Parotid gland (tissue), 1 donor: ENCODE measurements around the genes ZFP69B and CTPS1.

DNA sequence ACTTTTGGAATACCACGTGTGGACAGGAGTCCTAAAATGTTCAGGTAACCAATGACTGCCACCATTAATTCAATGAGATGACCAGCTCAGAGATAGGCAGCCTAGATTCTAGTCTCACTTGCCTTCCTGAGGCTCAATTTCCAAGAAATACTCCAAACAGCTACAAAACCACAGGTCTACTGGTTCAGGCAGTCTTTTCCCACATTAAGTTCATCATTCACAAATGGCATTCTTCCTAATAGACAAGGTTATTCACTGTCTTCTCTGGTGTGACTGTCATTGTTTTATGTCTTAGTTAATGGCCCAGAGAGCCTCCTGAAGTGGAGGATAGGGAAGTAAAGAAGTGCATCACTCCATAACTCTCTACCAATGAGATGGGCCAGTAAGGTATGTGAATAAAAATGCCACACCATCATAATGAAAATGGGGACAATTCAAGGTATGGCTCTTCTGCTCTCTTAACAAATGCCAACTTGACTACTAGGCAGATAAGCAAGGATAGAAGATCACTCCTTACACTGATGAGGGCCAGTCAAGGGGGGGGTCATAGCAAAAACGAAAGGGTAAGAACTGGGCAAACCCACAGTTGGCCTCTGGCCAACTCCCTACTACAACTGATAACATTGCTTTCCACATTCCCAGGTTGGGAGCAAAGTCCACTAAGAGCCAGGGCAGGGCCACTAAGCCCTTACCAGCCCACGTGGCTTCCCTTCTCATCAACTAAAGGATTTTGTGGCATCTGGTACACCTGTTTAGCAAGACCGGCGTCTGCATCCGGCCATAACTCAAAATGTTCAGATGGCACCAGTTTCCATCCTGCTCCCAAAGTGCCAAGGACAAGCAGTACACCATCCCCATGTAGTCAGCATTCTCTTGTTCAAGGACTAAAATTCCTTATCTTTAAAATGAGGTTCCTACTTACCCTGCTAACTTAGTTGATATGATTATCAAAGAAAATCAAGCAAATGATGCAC, 10.0 kb downstream of the PABPC4 start:
- PRO-cap: no peak

- PRO-cap: no peak
These were observed 6.2 kb downstream of the PABPC4 start for GRCh38 chr1:39570220-39571020.

DNA sequence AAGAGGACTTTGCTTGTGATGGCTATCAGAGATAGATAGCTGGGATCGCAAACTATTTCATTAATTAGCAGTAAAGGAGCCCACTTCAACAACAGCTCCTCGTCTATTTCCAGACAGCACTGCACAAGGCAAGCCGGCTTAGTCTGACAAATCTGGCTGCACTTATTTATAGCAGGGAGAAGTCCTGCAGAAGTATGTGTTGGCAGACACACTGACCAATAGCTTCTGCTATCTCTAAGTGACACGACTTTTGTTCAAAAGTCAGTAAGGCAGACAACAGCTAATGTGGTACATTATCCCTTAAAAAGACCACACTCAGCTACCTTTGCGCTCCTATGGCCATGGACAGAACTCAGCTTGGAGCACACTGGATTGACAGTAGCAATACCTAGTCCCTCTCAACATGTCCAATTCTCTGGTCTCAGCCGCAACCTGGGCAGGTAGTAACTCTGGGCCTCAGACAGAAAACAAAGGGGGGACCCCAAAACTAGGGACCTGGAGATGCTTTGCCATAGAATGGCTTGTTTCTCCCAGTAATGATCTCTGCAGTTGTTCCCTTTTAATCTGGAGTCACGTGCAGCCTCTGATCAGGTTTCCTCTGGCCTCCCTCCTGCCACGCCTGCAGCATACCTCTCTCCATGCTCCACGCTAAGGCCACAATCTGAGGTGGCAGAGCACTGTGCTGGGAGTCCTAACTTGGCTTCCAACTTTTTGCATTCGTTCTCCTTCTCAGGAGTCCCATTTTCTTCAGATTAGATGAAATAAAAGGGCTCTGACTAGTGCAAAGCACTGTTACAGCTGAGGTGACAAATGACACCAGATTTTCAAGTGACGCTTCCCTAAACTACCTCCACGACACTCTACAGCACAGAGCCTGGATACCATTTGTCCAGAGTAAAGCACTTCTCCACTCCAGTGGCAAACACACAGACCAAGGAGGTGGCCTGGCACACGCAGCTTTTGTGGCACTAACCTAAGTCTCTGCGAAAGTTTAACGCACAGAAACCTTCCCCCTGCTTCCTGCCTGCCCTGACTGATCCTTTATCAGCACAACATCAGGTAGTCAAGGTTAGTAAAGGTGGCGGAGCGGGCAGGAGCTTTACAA, 2.0 kb downstream of the PABPC4 start:
- PRO-cap: no peak

GRCh38 chr1:39840938-39841829, 42.1 kb downstream of the TRIT1 start:
- PRO-cap: no peak

DNA sequence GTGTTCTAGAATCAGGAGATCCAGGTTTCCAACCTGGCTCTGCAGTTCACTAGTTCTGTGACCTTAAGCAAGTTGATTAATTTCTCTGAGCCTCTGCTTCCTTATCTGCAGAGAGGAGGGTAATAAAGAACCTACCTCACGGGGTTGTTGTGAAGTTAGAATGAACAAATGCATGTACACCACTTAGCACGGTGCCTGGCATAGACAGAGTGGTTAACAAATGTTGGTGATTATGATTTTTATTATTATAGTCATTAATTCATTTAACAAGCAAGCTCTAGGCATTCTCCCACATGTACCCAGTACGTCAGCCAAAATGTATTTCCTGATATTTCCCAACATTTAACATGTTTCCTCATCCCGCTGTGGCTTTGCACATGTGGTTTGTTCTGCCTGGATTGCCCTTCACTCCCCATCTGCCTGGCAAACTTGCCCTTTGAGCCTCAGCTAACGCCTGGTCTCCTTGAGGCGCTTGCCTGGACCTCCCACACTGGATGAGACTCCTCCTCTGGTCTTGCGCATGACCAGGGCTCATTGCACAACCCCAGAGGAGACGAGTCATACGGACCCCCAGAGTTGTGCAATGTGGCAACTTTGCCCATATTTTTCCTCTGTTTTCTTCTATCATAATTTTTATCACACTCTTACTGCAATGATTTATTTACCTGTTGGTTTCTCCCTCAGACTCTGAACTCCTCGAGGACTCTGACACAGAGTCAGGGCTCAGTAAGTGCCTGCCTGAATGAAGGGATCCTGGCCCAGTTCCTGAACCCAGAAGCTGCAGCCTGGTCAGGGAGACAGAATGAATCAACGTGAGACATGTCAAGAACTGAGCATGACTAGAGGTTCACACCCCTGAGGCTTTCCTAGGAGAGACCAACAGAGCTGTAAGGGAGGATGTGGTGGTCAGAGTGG, 20.7 kb upstream of the MFSD2A start:
- PRO-cap: no peak

DNA sequence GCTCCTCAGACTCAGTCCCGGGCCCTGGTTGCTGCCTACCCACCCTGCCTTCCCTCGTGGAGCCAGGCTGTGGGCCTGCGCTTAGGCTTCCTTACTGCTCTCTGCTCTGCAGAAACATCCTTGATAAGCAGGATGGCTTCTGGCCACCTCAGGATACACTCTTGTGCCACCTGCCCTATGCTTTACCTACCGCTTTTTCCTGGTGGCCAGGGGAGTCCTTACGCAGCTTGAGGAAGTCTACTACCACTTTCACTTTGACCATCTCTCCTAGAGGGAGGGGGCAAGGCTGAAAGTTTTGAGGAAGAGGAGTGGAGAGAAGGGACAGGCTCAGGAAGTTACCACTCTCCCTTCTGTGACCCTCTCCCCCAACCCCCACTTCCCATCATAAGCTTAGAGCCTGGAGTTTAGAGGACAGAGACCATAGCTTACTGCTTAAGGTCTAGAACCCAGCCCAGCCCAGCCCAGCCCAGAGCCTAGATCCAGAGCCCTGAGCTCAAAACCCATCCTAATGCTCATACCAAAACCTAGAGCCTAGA, 18.2 kb upstream of the MFSD2A start:
- PRO-cap: no peak

- PRO-cap: no peak
These were observed 5.0 kb downstream of the MFSD2A start for GRCh38 chr1:39959763-39960565.

DNA sequence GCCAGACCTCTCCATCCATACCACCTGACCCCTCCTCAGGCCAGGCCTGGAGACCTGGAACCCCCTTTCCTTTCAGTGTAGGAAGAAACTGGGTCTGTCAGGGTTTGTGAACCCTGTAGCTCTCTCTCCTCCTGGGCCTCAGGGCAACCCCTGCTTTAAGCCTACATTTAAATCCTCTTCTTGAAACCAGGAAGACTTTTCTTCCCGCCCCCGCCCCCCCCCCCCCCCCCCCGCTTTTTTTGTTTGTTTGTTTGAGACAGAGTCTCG, 6.1 kb downstream of the MFSD2A start:
- PRO-cap: no peak

DNA sequence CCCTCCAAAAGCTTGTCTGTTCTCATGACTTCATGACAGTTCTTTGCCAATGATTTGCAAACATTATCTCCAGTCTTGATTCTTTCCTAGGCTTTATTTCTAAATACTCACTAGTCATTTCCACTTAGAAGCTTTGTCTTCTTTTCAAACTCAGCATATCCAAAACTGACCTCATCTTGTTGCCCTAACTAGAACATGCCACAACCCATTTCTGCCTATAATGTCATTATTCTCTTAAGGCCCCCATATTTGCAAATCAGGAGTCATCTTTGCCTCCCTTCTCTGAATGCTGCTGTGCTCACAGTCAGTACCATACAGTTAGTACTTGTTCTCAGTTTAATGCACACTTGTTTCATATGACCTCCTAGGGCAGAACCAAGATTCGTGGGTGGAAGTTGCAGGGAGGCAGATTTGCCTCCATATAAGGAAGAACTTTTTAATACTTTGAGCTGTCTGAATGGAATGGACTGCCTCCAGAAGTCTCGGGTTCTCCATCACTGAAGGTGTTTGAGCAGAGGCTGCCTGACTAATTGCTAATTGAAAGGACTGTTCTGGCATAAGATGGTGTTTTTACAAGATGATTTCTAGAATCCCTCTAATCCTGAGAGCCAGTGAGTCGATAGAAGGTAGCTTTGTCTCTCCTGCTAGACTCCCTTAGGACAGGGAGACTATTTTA, 9.2 kb downstream of the CAP1 start:
- PRO-cap: no peak

DNA sequence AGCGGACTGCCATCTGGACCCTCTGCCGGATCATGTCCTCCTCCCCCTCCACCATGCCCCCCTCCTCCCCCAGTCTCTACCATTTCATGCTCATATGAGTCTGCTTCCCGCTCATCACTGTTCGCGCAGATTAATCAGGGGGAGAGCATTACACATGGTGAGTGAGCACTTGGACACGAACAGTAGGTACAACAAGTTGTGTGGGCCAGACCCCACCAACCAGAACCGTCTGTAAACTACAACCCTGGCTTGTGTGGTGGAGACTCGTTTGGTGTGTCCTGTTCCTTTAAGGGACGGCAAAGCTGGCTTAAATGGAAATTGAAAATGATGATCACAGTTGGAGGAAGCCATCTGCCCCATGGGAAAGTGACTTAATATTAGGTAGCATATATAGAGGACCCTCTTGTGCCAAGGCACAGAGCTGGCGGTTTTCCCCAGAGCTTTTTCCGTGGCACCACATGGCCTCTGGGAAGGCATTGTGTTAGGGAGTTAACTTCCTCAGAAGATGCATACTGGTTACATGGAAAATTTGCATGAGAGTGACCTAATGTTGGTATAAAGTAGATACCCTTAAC, 27.1 kb downstream of the CAP1 start:
- PRO-cap: no peak

GRCh38 chr1:40095786-40096350, 1.2 kb downstream of the PPT1 start:
- PRO-cap: no peak

- PRO-cap: no peak
These were observed 9.6 kb upstream of the TMCO2 start for GRCh38 chr1:40237913-40238687.

DNA sequence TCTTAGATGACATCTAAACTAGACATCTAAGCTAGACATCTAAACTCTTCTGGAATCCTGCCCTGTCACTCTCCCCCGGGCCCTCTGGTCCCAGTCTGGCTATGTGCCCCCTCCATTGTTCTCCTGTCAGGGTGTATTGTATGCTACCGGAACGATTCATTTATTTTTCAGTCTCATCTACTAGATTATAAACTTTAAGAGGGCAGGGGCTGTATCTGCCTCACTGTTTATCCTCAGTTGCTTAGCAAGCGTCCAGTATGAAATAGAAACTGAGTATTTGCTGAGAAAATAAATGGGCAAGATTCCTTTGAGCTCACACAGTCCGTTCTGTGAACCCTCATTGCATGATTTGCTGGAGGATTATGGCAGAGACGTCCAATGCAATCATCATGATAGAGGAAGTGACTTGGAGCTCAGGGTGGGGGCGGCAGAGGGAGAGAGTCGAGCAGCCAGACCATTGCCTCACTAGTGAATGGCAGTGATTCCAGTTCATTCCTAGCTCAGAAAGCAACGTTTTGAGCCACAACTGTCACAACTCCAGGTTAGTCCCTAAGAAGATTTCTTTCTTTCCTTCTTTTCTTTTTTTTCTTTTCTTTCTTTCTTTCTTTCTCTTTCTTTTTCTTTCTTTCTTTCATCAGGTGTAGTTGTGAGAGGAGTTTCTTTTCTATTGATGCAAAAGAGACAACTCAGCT, 27.4 kb upstream of the COL9A2 start:
- PRO-cap: no peak

- PRO-cap: no peak
These were observed 9.5 kb downstream of the SMAP2 start for GRCh38 chr1:40382856-40383522.

- PRO-cap: no peak
These were observed 36.8 kb downstream of the SMAP2 start for GRCh38 chr1:40410006-40411102.

- PRO-cap: bidirectional peak, plus-strand start at chr1:40450204, minus-strand start at chr1:40450039
These were observed at the start of gene ZFP69B for GRCh38 chr1:40449605-40450774. TSS of gene ZFP69B (plus strand) at chr1:40450476.

DNA sequence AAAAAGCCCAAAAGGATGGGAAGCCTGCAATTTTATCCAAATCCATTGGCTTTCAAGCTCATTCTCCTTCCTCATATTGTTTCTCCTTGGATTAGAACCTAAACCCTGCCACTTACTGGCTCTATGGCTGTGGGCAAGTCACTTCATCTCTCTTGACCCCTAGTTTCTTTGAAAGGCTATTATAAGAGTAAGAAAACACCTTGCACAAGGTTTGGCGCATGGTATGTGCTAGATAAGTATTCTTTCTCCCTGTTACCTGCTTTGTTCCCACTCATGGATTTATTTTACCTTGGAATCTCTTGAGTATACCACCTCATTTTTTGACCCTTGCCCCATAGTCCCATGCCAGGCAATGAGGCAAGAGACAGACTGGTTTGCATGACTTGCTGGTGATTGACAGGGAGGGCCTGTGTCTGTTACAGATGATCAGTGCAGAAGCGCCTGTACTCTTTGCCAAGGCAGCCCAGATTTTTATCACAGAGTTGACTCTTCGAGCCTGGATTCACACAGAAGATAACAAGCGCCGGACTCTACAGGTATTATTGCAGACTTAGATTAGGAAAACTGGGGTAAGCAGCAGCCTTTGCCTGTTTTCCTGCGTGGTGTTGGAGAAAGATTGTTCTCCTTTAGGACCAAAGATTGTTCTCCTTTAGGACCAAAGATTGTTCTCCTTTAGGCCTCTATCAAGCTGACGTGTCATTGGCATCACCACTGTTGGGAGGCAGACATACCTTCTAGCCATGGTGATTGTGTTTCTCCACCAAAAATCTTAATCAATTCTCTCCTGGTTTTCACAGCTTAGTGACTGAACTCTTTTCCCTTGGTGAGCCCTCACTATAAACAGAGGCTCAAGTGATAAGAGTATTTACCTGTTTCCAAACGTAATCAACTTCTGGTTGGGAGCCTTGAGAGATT, 34.2 kb upstream of the KCNQ4 start:
- PRO-cap: no peak

- PRO-cap: bidirectional peak, plus-strand start at chr1:40877905, minus-strand start at chr1:40877752
These were observed 15.5 kb upstream of the CITED4 start for GRCh38 chr1:40877405-40878272.

DNA sequence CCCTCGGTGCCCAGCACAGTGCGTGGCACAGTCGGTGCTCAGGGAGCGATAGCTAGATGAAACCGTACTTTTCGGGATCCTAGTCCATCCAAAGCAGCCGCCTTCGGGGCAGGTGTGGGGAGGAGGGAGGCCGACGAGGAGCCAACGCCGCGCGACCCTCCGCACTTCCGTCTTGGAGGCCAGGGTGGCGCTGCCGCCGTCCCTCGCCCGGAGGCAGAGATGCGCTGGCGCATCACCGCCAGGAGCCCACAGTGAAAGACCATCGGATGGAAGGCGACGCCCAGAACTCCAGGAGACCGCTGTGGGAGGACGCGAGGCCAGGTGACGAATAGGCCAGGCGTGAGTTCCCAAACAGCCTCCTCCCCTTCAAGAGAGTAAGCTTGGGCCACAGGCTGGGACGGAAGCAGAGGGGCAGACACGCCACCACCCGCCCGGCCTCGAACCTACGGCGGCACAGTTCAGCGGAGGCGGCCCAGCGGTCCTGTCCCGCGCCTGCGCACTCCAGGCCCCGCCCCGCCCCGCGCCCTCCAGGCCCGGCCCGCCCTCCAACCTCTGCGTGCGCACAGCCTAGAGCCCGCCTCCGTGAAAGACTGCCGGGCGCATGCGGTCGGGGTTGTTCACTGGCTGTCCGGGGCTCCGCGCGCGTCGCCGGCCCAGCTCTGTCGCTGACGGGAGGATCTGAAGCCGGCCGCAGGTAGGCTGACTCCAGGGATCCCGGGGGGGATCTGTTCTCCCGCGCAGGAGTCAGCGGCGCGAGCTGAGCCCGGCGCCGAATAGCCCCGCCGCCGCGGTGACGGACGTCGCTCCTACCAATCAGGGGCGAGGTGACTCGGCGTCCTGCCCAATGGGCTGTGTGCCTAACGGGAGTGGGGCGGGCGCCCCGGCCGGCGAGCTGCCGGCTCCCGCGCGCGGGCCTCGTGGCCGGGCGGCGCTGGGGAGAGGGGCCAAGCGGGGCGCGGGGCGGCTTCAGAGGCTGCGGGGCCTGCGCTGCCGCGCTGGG, at the start of gene CTPS1:
CTPS1 (plus strand) TSS at position 561 of the 1,000 bp plus-strand sequence.
- PRO-cap: bidirectional peak, plus-strand start at position 613 of the sequence, minus-strand start at position 501 of the sequence; bidirectional peak, plus-strand start at position 924 of the sequence, minus-strand start at position 746 of the sequence

DNA sequence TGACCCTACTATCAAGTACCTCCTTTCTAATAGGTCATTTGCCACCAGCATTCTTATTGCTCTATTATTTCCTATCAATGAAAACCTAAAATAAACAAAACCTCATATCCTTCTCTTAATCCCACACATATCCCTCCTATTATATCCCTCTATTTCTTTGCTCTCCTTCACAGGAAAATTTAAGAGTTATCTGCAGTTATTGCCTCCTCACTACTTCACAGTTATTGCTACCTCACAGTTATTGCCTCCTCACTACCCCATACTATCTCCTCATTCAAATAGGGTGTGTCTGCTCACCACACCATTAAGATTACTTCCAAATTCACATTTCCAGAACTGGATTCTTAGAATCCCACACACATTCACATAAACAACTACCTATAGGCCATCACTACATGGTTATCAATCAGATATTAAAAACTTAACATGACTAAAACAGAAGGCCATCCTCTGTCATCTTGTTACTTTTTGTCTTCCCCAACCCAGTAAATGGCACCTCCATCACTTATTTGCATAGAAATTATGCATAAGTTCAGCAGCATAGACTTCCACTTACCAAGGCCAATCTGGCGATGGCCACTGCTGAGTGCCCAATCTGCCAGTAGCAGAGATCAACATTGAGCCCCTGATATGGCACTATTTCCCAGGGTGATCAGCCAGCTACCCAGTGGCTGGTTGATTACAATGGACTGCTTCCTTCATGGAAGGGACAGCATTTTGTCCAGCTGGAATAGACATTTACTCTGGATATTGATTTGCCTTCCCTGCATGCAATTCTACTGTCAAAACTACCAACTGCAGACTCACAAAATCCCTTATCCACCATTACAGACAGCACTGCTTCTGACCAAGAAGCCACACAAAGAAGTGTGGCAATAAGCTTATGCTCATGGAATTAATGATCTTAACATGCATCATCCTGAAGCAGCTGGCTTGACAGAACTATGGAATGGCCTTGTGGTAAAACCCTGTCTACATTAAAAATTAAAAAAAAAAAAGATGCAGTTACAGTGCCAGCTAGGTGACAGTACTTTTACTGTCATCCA, 71.2 kb downstream of the SCMH1 start:
- PRO-cap: no peak